ENCODE measurements around a stretch of chr9.

DNA sequence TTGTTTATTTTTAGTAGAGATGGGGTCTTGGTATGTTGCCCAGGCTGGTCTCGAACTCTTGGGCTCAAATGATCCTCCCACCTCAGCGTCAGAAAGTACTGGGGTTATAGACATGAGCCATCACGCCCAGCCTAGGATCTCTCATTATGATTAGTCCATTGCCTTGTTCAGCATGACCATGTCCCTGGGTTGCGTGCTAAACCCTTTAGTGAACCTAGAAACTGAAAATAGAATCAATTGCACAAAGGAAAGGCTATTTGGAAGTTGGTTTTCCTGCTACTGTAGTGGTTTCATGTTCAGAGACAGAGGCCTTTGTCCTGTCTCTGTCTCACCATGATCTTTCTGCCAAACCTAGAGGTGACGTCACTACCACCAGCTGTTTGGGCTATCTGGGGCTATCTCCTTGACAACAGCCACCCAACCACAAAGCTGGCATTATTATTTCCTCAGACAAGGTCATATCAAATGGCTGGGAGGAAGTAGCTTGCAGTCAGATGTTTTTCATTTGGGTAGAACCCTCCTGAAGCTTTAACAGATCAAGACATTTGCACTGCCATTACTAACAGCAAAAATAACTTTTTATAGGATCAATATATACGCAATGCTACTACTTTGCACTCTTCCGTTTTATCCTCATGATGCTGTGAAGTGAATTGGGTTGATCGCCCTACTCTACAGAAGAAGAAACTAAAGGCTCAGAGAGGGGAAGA lies 4.0 kb upstream of the CDK5RAP2 start:
- RRBS = no CpG with 5 or more reads among the region's 8 CpGs

GRCh38 chr9:120631791-120632227 lies 51.8 kb upstream of the CDK5RAP2 start:
- RRBS = no CpG with 5 or more reads among the region's 4 CpGs

DNA sequence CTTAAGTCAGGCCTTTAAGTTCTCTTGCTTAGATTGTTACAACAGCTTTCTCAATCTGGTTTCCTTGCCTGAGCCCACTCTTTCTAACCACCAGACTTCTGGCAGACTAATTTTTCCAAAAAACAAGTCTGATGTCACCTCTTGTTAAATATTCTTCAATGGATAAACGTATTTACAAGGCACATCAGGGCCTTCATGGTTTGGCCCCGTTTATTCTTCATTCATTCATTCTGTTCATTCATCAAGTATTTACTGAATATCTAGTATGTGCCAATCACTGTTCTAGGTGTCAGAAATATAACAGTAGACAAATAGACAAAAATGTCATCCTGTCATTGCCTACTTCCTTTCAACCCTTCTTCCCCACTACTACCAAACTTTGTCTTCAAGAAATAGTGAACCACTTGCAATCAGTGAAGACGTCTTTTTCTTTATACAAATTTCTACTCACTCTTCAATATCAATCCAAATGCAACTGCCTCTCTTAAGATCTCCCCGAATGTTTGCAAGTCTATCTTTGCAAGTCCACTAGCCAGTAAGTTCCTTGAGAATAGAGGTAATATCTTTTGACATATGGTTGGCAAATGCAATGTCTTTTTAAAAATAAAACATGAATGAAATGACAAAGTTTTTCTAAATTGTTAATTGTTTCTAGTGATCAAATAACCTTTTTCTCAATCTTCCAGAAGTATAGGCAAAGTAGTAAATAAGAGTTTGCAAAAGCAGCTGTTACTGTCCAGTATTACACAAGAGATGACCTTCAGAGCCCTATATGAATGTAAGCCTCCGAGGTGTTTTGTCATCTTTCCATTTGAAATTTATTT lies 66.0 kb downstream of the MEGF9 start:
- RRBS = no CpG with 5 or more reads among the region's 5 CpGs

- RRBS = no CpG with 5 or more reads among the region's 2 CpGs
Observed at GRCh38 chr9:120874797-120875408, 2.1 kb downstream of the PHF19 start.

- RRBS = no CpG with 5 or more reads among the region's 4 CpGs
Observed at GRCh38 chr9:120892591-120893236, 15.7 kb upstream of the PHF19 start.

DNA sequence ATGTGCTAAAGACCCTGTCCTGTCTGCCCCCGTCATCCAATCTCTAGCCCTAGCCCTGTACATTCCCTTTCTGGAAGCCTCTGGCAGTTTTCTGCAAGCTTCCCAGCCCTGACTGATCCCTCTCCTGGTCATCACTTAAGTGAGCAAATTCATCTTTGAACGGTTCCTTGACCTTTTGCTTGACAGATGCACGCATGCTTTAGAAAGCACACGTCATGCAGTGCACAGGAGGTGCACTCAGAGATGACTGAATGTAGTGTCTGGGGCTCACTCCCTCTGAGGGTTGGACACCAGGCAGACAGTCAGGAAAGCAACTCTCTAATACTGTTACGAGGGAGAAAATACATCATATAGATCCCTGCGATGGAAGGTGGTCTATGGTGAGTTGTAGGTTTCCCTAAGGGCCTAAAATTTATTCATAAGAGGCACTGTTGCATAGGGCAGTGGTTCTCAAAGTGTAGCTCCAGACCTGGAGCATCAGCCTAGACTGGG lies 16.5 kb upstream of the PHF19 start:
- RRBS = no CpG with 5 or more reads among the region's 6 CpGs

GRCh38 chr9:120925384-120925553 lies 1.3 kb downstream of the TRAF1 start:
- RRBS = no CpG with 5 or more reads among the region's 3 CpGs

DNA sequence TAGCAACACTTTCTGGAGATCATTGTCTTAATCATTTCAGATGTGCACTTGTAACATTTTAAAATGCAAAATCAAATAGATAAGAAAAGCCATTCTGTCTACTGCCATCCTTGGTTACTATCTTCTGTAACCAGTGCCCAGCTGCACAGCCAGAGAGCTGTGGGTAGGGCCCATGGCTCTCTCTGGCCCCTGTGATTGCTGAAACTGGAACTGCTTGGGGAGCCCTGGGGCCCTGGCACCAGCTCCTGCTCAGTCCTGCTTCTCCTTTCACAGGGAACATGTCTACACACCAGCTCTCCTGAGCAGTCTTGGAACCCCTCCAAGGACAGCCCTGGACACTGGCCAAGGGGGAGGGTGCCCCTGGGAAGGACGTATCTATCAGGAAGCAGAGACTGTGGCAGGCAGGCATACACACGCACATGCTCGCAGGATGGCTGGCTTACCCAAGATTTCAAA lies 8.7 kb upstream of the TRAF1 start:
- RRBS = no CpG with 5 or more reads among the region's 3 CpGs

DNA sequence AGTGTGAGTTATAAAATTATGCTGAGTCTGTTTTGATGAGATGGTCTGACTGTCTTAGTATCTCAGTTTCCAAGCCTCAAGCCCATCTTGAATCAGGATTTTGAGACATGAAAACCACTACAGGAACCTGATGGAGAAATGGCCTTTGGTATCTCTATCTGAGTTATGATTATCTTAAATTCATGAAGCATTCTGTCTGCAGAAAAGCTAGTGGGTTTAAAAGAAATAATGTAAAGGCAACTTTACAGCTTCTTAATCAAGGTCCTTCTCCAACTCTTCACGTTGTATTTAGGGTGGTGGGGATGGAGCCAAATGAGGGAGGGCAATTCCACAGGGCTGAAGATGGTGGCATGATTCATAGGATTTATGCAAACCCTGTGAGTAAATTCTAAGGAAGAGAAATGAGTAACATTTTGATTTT lies 47.5 kb downstream of the C5 start:
- RRBS = no CpG with 5 or more reads among the region's 1 CpG

DNA sequence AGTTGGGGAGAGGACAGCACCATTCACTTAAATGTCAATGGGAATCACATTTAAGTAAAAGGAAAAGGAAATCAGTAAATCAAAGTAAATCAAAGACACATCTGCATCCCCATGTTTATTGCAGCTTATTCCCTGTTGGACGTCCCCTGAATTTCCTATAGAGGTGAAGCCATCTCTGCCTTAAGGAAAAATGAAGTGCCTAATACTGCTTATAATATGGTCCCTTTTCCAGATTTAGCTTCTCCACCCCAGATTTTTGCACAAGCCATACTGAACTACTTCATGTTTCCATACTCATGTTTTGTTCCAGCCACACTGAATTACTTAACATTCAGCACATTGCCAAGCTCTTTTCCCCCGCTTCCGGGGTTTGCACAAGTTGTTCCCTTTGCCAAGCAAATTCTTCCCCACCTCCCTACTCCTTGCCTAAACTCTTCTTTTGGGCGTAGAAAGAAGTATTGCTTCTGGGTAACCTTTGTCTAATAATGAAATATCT lies 1.8 kb upstream of the CNTRL start:
- RRBS = no CpG with 5 or more reads among the region's 4 CpGs

- RRBS = no CpG with 5 or more reads among the region's 8 CpGs
Observed at GRCh38 chr9:121073810-121074205, 947 bp upstream of the CNTRL start.

DNA sequence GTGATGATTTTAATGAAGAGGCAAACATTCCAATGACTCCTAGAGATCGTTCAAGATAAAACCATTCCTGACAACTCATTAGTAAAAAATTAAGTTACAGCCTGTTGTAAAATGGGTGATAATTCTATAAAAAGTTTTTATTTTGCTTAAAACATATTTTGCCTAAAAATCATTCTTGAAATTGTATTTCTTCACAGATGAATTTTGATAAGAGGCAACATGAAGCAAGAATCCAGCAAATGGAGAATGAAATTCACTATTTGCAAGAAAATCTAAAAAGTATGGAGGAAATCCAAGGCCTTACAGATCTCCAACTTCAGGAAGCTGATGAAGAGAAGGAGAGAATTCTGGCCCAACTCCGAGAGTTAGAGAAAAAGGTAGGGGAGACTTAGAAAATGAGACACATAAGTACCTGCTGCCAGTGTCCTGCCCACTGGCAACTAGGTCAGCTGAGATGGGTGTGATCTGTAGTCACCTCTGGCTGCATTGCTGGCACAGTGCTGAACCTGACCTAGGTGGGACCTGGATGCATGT lies 59.7 kb downstream of the RAB14 start:
- RRBS = no CpG with 5 or more reads among the region's 2 CpGs

DNA sequence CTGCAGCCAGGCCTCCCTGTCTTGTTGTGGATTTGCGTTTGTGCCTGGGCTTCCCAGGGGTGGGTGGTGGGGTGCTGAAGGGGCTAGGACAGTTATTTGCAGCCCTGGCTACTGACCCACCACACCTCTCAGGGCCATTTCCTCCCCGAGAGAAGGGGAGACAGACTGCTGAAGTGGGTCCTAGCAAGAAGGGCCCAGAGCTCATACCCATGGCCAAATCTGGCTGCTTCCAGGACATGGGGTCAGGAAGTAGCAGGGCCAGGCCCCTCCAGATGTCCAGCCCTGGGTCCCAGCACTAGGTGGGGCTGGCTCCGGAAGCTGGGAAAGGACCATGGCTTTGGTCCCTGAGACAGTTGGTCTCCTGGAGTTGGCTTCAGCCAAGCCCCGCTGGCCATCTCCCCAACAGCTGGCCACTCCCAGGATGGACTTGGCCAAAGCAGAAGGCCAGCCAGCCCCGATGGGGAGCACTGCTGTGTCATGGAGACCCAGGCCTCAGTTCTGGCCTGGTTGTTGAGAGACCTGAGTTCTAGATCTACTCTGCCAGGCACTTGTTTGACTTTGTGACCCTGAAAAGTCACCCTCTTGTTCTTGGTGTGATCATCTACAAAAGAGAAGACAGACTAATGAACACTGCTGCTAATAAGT lies 26.4 kb downstream of the GSN start:
- RRBS = no CpG with 5 or more reads among the region's 5 CpGs

- RRBS = no CpG with 5 or more reads among the region's 7 CpGs
Observed at GRCh38 chr9:121321920-121322850, 47.9 kb downstream of the STOM start.

DNA sequence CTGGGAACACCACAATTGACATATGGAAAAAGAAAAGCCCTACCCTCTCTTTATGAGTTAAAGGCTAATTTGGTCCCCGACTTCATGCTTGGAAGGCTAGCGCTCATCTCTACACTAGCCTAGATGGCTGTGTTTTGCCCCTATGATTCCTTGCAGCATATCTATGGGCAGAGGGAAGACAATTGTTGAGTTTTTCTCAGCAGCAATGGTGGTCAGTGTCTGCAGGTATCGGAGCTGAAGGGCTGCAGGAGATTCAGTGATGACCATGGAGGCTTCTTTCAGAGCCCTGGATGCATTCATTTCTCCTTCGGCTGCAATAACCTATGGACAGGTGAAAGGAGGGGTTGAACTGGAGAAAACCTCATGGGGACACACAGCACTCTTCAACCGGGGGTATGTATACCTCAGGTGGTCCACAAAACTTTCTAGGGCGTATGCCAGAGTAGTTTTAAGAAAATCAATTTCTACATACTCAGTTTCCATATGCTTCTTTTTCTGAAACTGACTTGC lies 28.9 kb downstream of the STOM start:
- RRBS = no CpG with 5 or more reads among the region's 6 CpGs

GRCh38 chr9:121364976-121365491 lies 5.0 kb downstream of the STOM start:
- RRBS = no CpG with 5 or more reads among the region's 1 CpG

- RRBS = no CpG with 5 or more reads among the region's 5 CpGs
Observed at GRCh38 chr9:121450011-121450716, 49.5 kb downstream of the GGTA1 start.

DNA sequence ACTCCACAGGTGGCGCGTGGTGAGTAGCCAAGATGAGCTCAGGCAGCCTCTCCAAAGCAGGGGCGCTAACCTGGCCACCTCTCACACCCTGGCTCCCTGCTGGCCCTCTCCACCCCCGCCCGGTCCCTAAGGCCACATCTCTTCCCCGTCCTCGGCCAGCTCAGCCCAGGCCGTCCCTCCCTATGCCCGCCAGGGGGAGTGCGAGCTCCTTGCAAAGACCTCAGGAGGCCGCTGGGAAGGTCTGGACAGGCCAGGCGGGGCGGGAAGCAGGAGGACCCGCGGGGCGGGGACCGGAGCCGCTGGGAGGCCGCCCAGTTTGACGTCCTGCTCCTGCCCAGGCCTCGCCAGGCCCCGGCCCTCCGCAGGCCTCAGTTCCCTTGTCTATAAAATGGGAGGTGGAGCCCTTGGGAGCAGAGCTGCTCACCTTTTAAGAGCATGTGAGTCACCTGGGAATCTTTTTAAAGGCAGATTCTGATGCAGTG lies 46.3 kb upstream of the GGTA1 start:
- RRBS = 2% methylated on average over 6 of the region's 23 CpGs

DNA sequence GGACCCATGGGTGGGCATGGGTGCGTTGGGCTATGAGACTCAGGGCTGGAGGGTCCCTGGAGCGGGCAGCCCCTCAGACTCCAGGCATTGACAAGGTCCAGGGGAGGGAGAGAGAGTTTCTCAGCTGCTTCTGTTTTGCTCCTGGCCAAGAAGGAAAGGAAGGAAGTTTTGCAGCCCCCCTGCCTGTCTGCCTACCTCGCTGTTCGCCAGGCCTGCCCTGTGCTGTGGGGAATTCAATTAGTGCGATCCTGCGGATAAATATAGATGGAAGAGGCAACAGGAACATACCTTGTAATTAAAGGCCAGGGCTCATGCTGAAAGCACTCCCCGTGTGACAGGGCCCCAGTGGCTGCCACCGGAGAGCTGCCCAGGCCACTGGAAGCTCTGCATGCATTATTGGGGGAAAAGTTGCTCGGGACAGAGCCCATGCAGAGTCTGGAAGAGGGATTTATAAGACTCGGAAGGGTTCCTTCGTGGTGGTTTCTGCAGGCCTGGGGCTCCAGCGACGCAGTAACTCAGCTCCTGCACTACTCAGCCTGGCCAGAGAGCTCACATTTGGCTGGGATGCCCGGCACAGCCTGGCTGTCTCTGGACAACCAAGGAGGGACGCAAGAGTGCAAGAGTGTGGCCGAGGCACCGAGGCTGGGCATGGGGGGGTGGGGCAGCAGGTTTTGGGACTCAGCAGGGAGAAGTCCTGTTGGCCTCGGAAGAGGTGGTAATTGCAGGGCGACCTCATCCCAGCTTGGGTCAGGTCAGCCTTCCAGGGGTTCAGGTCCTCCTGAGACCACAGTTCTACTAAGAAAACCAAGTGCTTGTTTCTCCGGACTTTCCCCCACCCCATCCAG lies 67.9 kb upstream of the GGTA1 start:
- RRBS = no CpG with 5 or more reads among the region's 20 CpGs